H1 (cell line): ENCODE results near the genes CASP2, EPHA1, OR2F1, OR2A12 and C7orf33.

GRCh38 chr7:141032490-141033002 is 17.8 kb upstream of the MRPS33 start:
- RRBS = no CpG with 5 or more reads among the region's 26 CpGs
CAGE:
- cytosol, long polyA plus RNA = no peak
- long polyA plus RNA = no peak
- nucleus, long polyA plus RNA = no peak

DNA sequence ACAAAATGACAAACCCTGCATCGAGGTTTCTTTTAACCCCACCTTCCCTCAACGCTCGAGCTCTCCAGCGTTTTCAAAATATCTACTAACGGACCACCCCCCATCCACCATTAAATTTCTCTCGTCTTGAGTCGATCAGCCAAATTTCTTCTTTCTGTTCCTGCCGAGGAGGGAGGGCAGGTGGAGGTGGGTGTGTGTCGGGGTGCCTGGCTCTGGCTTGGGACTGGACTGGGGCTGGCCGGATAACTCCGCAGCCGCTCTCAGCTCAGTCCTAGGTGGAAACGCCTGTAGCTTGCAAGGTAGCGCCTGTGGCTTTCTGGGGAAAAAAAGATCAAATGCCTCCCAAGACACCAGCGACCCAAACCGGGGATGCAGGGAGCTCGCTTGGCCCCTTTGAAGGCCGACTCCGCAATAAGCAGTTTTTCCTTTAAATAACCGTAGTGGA is 2.0 kb upstream of the TMEM178B start:
- RRBS = no CpG with 5 or more reads among the region's 20 CpGs
CAGE:
- cytosol, long polyA plus RNA = no peak
- long polyA plus RNA = no peak
- nucleus, long polyA plus RNA = no peak

GRCh38 chr7:141301513-141302000 is 227.7 kb downstream of the TMEM178B start:
- RRBS = no CpG with 5 or more reads among the region's 8 CpGs
CAGE:
- cytosol, long polyA plus RNA = no peak
- long polyA plus RNA = no peak
- nucleus, long polyA plus RNA = no peak

DNA sequence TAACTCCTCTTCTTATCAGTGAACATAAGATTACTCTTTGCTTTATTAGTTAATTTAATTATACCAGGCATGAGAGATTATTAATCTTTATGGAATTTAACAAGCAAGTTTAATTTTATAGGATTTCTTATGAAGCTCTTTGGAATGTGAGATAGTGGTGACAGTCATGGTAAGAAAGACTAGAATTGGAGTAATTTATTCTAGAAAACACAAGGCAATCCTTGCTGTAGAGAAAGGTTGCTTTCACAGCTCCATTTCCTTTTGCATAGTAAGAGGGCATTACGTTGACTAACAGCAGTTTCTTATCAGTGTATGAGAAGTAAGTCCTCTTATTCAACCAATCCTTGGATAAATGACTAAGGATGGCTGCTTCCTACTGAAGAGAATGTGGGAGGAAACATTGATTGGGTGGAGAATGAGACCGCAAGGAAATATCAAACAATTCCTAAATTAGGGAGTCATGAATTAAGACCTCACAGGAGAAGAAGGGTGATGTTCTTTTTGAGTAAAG is 5.4 kb downstream of the MGAM start:
- RRBS = no CpG with 5 or more reads among the region's 2 CpGs
CAGE:
- cytosol, long polyA plus RNA = no peak
- long polyA plus RNA = no peak
- nucleus, long polyA plus RNA = no peak

- RRBS = no CpG with 5 or more reads among the region's 9 CpGs
CAGE:
- cytosol, long polyA plus RNA = no peak
- long polyA plus RNA = no peak
- nucleus, long polyA plus RNA = no peak
Observed at GRCh38 chr7:142520247-142521032, 228.8 kb upstream of the PRSS1 start.

GRCh38 chr7:142656390-142656965 is 92.8 kb upstream of the PRSS1 start:
- RRBS = no CpG with 5 or more reads among the region's 3 CpGs
CAGE:
- cytosol, long polyA plus RNA = no peak
- long polyA plus RNA = no peak
- nucleus, long polyA plus RNA = no peak

- RRBS = no CpG with 5 or more reads among the region's 6 CpGs
CAGE:
- cytosol, long polyA plus RNA = no peak
- long polyA plus RNA = no peak
- nucleus, long polyA plus RNA = no peak
Observed at GRCh38 chr7:142711735-142712049, 37.6 kb upstream of the PRSS1 start.

DNA sequence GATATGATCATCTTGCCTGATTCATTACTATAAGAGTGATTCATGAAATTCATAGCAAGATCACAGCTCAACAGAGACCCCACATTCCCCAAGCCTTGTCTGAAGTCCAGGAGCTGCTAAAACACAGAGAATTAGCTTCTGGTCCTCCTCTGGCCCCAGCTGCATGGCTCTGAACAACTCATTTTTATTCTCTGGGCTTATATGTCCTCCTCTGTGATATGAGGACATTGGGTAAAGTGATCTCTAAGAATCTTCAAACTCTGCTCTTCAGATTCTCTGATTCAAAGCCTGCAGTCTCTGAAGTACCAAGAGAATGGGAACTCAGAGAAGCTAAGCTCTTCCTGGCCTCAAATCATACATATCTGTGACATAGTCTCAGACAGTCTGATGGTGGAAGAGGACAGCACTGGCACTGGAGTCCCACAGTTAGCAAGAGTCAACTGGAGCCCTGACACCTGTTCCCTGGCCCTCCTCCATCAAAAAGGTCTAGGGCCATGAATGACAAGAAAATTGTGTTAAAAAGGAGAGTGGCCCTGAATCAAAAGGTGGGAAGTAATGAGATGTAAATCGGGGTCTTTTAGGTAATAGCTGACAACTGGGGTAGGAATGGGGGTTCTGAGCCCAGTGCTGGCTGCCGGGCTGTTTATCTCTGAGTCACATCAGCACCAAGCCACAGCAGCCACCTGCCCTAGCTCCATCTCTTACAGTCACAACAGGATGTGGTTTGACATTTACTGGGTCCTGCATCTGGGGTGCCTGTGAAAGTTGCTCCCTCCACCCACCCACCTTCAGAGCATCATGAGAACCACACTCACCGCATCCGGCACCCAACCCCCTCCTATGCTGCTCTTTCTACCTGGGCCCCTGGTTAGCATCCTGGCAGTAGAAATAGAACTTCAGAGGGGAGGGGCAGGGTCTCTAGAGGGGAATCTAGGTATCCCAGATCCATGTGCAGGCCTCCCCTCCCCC is 37.7 kb downstream of the PRSS2 start:
- RRBS = no CpG with 5 or more reads among the region's 4 CpGs
CAGE:
- cytosol, long polyA plus RNA = no peak
- long polyA plus RNA = no peak
- nucleus, long polyA plus RNA = no peak

- RRBS = no CpG with 5 or more reads among the region's 3 CpGs
CAGE:
- cytosol, long polyA plus RNA = no peak
- long polyA plus RNA = no peak
- nucleus, long polyA plus RNA = no peak
Observed at GRCh38 chr7:143279778-143280290, 4.9 kb upstream of the TMEM139 start.

DNA sequence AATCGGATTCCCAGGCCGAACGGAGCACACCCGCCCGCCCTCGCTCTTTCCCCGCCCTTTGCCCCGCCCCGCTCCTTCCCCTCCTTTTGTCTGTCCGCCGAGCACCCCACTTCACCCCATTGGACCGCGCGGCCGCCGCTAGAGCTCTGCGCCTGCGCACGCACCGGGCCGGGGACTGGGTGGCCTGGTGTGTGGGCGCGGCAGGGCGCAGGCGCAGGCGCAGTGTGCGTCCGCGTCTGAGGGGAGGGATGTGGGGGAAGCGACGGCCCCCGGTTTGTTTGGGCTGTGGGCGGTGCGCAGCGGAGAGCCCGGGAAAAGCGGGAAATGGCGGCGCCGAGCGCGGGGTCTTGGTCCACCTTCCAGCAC is at the start of gene CASP2:
TSS of gene CASP2 (plus strand) at position 220 of the 366 bp plus-strand sequence.
- RRBS = 0% methylated on average over 3 of the region's 42 CpGs
CAGE:
- cytosol, long polyA plus RNA = no peak
- long polyA plus RNA = no peak
- nucleus, long polyA plus RNA = start-site peak on the plus strand centred at position 296 of the sequence, 22 bp wide, 41 reads

DNA sequence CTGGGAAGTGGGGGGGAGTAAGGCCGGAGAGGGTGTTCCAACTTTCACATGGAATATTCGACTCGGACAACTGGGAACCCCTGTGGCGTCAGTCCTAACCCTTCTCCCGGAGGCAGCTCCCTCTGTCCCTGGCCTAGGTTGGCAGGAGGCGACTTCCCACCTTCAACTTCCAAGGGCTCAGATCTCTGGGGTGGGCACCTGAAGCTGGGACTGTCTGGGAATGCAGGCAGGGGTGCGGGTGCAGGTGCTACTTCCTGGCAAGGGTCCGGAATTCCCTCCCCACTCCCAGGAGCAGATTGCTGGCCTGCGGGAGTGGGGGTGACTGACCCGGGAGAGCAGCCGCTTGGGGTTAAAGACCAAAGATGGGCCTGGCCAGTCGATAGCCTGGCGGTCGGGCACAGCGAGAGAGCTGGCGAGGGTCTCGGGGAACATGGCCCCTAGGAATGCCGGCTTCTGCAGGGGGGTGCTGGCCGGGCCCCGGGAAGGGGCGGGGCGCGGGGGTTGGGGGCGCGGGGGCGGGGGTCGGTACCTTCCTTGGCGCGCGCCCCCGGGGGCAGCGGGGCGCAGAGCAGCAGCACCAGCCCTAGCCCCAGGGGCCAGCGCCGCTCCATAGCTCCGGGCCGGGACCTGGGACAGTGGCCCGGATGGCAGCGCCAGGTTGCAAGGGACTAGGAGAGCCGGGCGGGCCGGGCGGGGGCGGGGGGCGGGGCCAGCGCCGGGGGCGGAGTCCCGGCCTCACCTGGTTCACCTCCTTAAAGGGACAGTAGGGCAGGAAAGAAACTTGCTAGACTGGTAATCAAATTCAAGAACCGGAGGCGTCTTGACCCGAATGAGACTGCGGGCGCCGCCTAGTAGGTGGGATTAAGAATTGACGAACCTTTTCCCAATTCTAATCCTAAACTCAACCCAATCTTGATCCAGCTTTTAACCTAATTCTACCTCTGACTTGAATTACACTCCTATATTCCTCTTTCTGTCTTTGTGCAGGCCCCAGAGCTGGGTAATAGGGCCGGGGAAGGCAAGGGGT is at the start of gene EPHA1:
TSS of gene EPHA1 (minus strand) at position 662 of the 1,027 bp plus-strand sequence.
- RRBS = 2% methylated on average over 21 of the region's 57 CpGs
CAGE:
- cytosol, long polyA plus RNA = start-site peak on the minus strand centred at position 650 of the sequence, 33 bp wide, 525 reads
- long polyA plus RNA = start-site peak on the minus strand centred at position 645 of the sequence, 16 bp wide, 152 and 128 reads in 2 replicates
- nucleus, long polyA plus RNA = start-site peak on the minus strand centred at position 650 of the sequence, 32 bp wide, 619 reads; start-site peak on the plus strand centred at position 770 of the sequence, 30 bp wide, 17 reads

- RRBS = no CpG with 5 or more reads among the region's 10 CpGs
CAGE:
- cytosol, long polyA plus RNA = no peak
- long polyA plus RNA = no peak
- nucleus, long polyA plus RNA = no peak
Observed at GRCh38 chr7:143415634-143416344, 7.1 kb upstream of the EPHA1 start.

GRCh38 chr7:143806688-143806960 is 49.1 kb upstream of the CTAGE6 start:
- RRBS = no CpG with 5 or more reads among the region's 1 CpG
CAGE:
- cytosol, long polyA plus RNA = no peak
- long polyA plus RNA = no peak
- nucleus, long polyA plus RNA = no peak

- RRBS = no CpG with 5 or more reads among the region's 9 CpGs
CAGE:
- cytosol, long polyA plus RNA = no peak
- long polyA plus RNA = no peak
- nucleus, long polyA plus RNA = no peak
Observed at GRCh38 chr7:143900171-143900889, 1.6 kb downstream of the TCAF1 start.

- RRBS = no CpG with 5 or more reads among the region's 4 CpGs
CAGE:
- cytosol, long polyA plus RNA = no peak
- long polyA plus RNA = no peak
- nucleus, long polyA plus RNA = no peak
Observed at GRCh38 chr7:143954465-143955075, at the start of gene OR2F1. TSS of gene OR2F1 (plus strand) at chr7:143954844.

GRCh38 chr7:144085902-144086492 is at the start of gene OR2A12:
TSS of gene OR2A12 (plus strand) at chr7:144086278.
- RRBS = no CpG with 5 or more reads among the region's 4 CpGs
CAGE:
- cytosol, long polyA plus RNA = no peak
- long polyA plus RNA = no peak
- nucleus, long polyA plus RNA = no peak

- RRBS = no CpG with 5 or more reads among the region's 4 CpGs
CAGE:
- cytosol, long polyA plus RNA = no peak
- long polyA plus RNA = no peak
- nucleus, long polyA plus RNA = no peak
Observed at GRCh38 chr7:144197996-144198491, 2.4 kb upstream of the ARHGEF35 start.

DNA sequence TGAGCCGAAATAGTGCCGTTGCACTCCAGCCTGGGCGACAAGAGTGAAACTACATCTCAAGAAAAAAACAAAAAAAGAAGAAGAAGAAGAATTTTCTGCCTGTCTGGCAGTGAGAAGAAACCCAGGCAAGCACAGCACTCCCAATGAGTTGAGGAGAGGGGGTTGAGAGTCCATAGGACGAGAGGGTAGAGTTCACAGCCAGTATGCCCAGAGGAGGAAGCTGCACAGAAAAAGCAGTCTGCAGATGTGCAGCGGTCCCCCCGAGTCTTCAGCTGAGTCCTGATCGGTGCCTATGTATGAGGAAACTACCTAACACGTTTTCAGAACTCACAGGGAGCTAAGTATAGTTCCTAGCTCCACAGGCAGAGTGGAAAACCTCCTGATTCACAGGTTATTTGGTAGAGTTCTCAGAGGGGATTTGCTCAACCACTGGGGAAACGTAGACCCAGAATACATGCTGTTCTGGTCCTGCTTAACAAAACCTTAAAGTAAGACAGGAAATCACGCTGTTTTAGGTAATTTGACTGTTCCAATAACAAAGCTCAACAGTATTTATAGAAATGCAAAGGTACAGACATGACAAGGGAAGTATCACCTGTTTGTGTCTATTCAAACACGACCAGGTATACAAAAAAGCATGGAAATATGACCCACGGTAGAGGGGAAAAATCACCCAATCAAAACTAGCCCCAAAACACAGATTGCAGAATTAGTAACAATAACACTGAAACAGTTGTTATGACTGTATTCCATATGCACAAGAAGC is 271.2 kb upstream of the CNTNAP2 start:
- RRBS = no CpG with 5 or more reads among the region's 12 CpGs
CAGE:
- cytosol, long polyA plus RNA = no peak
- long polyA plus RNA = no peak
- nucleus, long polyA plus RNA = no peak

- RRBS = no CpG with 5 or more reads among the region's 1 CpG
CAGE:
- cytosol, long polyA plus RNA = no peak
- long polyA plus RNA = no peak
- nucleus, long polyA plus RNA = no peak
Observed at GRCh38 chr7:147833657-147833856, 757.0 kb upstream of the C7orf33 start.

DNA sequence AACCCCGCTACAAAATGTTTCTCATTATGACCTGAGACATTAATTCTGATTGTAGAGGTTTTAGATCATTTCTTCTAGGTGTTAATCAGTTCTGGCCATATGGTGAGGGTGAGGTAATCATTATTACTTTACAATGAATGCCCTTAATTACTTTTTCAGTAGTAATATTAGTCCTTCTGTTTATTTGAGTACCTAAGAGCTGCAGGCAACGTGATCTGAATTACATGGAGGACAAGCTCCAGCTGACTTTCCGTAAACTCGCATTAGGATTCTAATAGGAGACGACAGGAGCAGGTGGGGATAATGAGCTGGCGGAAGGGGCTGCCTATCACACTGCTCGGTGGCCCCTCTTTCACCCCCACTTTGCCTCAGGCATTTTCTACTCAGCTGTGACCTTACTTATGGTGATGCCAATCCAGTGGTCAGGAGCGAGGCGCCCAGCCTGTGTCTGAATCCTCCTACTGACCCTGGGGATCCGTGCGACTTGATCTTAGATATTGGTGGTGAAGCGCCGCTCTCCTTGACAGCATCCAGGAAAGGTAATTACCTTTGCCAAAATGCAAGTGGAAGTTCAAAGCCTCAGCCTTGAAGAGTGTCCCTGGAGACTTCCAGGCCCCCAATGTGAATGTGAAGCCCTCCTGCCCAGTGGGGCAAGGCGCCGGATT is at the start of gene C7orf33:
TSS of gene C7orf33 (plus strand) at position 398 of the 665 bp plus-strand sequence.
- RRBS = no CpG with 5 or more reads among the region's 15 CpGs
CAGE:
- cytosol, long polyA plus RNA = no peak
- long polyA plus RNA = no peak
- nucleus, long polyA plus RNA = no peak